Endometrial microvascular endothelial cells (primary cell): ENCODE measurements around the gene DOP1B.

DNA sequence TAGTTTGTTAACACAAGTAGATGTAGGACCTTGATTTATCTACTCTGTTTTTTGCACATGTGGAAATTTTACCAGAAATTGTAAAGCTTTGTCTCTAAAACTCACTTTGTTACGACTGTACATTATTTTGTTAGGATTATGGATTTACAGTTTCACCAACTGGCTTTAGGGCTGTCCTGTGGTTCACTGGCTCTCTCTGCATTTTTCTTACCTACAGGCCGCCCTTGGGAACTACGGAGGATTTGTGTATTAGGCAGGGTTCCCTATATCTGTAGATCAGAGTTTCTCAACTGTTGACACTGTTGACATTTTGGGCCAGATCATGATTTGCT, 125.6 kb downstream of the CLIC6 start:
- RAMPAGE, long total RNA, result no peak

DNA sequence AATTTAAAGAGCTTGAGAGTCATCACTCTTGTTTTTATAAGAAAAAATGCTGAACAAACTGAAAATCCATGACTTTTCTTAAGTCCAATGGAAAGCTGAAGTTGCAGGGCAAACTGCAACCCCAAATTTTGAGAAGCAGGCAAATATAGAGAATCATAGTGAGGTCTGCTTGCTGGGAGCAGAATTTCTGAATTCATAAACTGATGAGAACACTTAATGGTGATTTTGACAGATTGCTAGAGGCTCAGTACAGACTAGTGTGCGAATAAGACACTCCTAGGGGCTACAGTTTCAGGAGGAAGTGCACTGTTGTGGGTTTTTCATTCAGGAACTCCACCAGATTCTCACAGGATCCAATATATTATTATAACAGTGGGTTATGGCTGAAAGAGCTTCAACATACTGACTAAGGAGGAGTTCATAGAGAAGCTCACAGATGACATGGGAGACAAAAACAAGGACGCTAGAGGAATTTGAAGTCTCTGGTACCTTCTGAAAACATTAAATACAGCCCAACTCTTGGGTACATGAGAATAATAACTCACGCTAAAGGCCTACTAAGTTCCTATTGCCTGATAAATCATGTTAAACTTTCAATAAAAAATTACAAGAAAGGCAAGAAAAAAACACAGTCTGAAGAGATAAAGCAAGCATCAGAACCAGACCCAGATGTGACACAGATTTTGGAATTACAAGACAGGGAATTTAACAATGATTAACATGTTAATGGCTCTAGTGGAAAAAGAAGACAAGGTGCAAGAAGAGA, 135.3 kb downstream of the CLIC6 start:
- RAMPAGE, long total RNA, result no peak

GRCh38 chr21:34866124-34866538, 183.0 kb downstream of the RUNX1 start:
- RAMPAGE, long total RNA, result no peak

GRCh38 chr21:34883906-34885012, 164.8 kb downstream of the RUNX1 start:
- RAMPAGE, long total RNA, result no peak

- RAMPAGE, long total RNA, result no peak
Measured at GRCh38 chr21:34888784-34889429, 160.2 kb downstream of the RUNX1 start.

GRCh38 chr21:34996263-34996790, 52.8 kb downstream of the RUNX1 start:
- RAMPAGE, long total RNA, result no peak

- RAMPAGE, long total RNA, result no peak
Measured at GRCh38 chr21:35026333-35027524, 22.4 kb downstream of the RUNX1 start.

GRCh38 chr21:35046099-35046664, 2.9 kb downstream of the RUNX1 start:
- RAMPAGE, long total RNA, result no peak

DNA sequence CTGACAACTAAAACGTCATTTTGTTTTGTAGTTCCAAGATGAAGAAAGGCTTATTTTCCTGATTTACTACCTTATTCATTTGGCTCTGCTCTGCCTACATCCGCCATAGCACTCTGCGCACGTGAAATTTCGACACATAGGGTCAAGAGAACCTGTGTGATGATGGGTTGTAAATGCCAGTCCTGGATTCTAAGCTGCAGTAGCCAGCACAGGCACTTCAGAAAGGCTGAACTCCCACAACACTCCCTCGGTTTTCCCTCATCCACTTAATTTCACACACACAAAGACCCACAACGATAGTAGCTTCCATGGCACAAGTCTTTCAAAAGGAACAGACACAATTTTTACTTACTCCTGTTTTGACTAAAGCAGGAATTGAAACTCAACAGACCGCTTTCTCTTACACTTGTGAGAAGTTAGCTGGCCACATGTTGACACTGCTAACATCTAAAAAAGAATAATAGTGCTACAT, 1.3 kb upstream of the RUNX1 start:
- RAMPAGE, long total RNA, result no peak

- RAMPAGE, long total RNA, result no peak
Measured at GRCh38 chr21:35052936-35053238, 3.8 kb upstream of the RUNX1 start.

GRCh38 chr21:35189249-35189867, 140.3 kb upstream of the RUNX1 start:
- RAMPAGE, long total RNA, result no peak

GRCh38 chr21:35217421-35218189, 168.5 kb upstream of the RUNX1 start:
- RAMPAGE, long total RNA, result no peak

DNA sequence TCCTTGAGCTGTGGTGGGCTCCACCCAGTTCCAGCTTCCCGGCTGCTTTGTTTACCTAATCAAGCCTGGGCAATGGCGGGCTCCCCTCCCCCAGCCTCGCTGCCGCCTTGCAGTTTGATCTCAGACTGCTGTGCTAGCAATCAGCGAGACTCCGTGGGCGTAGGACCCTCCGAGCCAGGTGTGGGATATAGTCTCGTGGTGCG, 450.1 kb upstream of the RUNX1 start:
- RAMPAGE, long total RNA, result no peak

DNA sequence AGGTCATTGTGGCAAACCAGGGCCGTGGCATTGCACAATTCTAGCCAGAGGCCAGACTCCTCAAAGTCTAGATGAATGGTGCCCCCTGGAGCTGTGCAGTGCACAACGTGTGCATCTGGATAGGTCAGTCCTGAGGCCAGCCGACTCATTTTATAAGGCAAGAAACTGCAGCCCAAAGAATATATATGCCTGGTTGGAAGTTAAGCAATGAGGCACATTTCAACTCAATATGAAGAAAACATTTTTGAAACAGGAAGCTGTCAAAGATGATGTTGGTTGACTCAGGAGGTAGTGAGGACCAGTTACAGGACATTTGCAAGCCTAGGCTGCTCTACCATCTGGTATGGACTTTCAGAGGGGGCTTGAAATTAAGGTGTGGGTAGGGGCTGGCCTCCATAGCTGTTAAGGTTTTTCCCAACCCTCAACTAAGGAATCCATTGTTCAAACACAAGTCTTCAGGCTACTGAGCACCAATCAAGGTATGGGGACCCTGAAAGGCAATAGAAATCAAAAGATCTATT, 459.5 kb upstream of the RUNX1 start:
- RAMPAGE, long total RNA, result no peak

GRCh38 chr21:36129945-36130583, 4.8 kb upstream of the CBR3 start:
- RAMPAGE, long total RNA, result no peak

DNA sequence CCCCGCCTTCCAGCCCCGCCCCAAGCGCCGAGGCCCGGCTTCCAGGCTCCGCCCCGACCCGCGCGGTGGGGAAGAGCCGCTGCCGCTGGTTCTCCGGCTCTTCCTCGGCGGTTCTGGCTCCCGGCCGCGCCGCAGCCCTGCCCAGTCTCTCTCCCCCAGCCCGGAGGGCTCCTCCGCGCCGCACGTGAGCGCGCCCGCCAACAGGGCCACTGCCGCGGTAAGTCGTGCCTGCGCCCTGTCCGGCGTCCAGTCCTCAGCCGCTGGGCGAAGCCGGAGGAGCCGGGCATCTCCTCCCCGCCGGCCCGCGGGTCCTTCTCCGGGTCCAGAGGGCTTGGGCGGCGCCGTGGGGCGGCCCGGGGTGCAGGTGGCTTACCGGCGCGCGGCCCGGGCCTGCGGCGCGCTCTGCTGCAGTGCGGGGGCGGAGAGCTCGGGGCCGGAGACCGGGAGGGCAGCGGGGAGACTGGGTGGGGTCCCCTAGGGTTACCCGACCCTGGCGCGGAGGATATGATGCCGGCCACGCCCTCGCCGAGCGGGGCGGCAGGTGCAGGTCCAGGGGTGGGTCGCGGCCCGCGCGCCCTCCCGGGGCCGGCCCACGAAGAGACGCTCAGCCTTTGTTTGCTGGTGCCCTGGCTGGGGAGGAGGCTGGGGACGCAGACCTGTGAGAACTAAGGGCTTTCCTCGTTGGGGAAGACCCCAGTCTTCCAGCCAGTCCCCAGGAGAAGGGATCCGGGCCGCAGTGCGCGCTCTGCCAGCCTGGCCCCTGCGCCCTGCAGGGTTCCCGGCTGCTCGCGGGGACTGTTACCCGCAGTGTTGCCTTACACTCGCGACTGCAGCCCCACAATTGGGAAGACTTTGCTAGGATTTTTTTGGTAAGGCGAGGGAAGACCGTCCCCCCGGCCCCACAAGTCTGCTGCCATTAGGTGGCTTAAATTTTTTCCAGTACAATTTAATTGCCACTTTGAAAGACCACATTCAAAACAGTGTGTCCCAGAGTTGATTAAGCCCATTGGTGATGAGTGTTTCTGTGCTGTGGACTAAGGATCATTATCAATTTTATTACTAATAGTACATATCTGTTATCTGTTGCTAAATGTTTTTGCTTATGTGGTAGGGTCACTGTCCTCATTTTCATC, at the start of gene DOP1B:
DOP1B (plus strand) TSS at position 98 of the 1,133 bp plus-strand sequence.
- RAMPAGE, long total RNA, result start-site peak on the plus strand centred at position 68 of the sequence, 73 bp wide, 10 and 14 reads in 2 replicates

- RAMPAGE, long total RNA, result no peak
Measured at GRCh38 chr21:36188155-36188807, 31.7 kb downstream of the DOP1B start.

GRCh38 chr21:36377298-36378303, 7.6 kb upstream of the CHAF1B start:
- RAMPAGE, long total RNA, result no peak

GRCh38 chr21:36478042-36479013, 1.6 kb downstream of the CLDN14 start:
- RAMPAGE, long total RNA, result no peak

DNA sequence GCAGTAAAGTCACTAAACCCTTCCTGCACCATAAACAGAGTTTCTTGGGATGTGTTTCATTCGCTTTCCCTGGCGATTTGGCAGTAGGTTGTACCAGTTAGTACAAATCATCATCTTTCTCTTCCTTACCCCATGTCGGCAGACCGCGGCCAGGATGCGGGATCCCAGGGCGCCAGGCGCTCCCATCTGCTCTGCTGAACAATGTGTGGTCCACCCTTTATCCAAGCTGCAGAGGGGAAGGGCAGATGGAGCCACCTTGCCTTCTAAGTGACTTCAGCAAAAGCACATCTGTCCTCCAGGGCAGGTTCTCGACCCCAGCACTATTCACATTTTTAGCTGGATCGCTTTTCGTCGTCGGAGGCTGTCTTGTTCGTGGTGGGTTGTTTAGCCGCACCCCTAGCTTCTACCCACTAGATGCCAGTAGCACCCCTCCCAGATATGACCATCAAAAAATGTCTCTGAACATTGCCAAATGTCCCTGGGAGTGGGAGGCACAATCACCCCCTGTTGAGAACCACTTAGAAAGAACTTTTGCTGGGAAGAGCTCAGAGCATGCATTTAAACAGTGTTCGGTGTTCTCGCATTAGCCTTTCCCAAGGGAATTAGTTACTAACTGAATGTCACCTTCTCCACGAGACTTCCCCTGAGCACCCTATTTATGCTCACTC, 58.1 kb upstream of the SIM2 start:
- RAMPAGE, long total RNA, result no peak